Metanephros (tissue), 2 donors: Measurements from ENCODE around the genes AZI2, TGFBR2 and GADL1.

DNA sequence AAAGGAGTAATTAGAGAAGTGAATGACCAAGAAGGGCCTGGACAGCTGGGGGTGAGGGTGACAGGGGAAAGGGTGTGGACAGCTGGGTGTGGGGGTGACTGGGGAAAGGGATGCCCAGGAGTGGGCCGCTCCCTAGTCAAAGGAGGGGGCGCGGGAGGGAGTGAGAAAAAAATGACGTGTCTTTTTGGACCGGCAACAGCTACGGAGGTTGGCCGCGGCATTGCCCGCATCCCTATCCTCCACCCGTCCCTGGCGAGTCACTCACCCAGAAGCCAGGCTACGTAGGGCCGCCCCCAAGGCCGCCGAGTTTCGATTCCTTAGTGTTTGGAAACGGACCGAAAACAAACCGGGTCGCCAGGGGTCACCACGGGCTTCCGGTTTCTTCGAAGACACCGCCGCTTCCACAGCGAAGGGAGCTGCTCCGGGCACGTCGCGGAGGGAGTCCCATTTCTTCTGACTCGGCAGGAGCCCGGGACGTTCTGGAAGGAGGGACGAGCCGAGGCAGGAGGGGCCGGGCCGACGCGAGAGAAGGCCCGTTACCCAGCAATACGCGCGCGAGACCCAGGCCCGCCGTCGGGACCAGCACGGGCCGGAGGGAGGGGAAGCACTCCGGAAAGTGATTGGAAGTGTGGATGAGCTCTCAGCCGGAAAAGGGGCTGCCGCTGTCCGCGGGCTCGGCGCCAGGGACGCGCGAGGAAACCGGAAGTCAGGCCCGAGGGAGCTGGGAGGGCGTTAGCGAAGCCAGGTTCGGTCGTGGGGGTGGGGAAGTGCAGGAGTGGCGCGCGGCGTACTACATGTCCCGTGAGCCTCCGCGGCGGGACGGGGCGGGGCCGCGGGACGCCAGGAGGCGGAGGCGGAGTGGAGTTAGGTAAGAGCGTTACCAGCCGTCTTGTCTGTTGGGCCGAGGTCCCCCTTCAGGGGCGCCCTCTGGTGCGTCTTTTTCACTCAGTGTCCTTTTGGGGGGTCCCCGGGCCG lies at the start of gene AZI2:
Gene AZI2, minus strand, starts transcription at position 489 of the 975 bp plus-strand sequence.
- RAMPAGE, long total RNA: no peak

- RAMPAGE, long total RNA: no peak
Observed at GRCh38 chr3:28349733-28350163, 1.1 kb upstream of the AZI2 start.

DNA sequence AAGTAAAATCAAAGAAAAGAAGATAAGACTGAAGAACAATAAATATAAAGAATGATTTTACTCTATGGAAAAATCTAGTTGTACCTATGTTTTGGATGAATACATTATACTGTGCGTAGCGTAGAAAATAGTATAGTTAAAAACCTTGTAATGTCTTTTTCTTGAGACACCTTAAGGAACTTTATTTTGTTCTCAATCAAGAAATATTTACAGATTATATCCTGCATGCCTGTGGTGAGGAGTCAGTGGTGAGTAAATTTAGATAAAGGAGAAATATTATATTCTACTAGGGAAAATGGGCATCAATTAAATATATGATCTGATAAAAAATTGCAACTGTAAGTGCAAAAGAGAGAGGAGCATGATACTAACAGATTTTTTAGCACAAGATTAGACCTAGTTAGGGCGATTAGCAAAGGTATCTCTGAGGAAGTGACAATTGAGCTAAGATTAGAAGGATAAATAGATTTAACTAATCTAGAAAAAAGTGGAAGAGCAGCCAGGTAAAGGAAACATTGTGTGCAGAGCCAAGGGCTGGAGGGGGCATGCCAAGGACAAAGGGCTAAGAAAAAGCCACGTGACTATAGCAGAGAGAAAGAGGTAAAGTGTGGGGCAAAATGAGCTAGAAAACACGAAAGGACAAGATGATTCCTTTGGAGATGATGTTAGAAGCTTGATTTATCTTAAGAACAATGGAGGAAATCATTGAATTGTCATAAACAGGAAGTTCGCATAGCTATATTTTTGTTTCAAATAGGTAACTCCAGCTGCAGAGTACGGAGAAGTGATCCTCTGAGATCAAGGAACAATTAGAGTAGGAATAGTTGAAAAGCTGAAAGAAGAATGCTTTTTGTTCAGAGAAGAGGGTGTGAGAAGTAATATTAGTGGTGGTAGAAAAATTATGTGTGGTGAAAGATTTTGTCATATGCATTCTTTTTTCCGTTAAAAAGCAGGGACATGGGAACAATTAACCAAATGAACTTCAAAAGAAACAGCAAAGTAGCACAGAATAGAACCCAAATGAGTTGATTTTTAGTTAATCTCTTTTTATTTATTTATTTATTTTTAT lies 158.0 kb downstream of the RBMS3 start:
- RAMPAGE, long total RNA: no peak

GRCh38 chr3:29695353-29696029 lies 414.6 kb downstream of the RBMS3 start:
- RAMPAGE, long total RNA: no peak

DNA sequence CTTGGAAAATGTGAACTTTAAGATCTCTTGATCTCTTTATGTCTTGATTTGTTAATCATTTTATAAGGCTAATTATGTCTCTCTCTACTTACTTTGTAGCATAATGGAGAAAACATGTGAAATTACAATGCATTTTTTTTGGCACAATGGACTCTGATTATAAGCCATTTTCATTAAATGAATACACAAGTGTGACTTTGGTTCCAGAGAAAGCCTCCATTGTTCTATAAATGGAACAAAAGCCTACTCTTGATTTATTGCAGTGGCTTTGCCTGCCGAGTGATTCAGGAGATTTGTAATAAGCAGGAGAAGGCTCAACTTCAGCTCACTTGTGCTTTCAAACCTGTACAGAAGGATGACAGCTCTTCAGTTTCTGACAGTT lies 439.0 kb upstream of the TGFBR2 start:
- RAMPAGE, long total RNA: no peak

DNA sequence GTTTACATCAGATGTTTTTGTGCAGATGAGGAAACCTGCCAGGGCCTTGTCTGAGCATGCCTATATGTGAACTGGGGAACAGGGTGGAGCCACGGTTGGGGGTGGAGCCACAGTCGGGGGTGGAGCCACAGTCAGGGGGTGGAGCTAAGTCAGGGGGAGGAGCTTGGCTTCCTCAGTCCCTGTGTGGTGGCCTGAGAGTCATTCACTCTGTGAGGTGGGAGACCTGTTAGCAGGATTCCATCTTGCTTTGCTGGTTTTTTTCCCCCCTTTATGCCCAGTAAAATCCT lies 57.8 kb upstream of the TGFBR2 start:
- RAMPAGE, long total RNA: no peak

- RAMPAGE, long total RNA: no peak
Observed at GRCh38 chr3:30606144-30607023, at the start of gene TGFBR2. TGFBR2 (plus strand) TSS chr3:30606601.

DNA sequence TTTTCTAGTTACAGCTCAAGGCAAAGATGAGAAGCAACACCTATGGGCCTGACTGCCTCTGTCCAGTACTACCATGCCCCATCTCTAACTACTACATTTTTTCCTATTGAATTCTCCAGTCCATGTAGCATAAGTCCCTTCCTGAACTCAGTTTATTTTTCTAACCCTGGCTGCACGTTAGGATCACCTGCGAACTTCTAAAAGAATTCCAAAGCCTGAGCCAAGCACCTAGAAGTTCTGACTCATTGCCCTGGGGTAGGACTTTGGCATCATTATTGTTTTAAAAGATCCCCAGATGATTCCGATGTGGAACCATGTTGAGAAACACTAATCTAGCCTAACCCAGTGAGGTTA lies 19.4 kb downstream of the TGFBR2 start:
- RAMPAGE, long total RNA: no peak

DNA sequence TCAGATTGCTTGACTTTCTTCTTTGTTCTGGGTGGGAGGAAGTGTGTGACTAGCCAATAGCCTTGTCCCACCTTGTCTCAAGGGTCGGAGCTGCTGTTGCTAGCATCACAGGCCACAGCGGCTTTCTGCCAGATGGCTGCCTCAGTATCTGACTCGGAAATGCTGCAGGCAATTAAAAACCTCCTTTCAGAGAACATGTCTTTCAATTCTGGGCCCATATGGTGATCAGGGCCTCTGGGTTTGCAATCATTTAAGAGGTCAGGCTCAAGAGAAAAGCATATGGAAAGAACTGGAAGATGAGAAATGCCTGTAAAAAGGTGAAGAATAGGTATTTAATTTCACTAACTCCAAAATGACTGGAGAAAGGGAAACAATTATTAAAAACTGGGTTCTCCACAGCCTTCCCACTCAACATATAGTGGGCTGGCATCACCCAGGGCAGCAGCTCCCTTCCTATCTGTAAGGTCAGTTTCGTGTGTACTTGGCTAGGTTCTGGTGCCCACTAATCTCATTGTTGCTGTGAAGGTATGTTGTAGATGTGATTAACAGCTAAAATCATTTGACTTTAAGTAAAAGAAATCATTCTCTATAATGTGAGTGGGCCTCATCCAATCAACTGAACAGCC lies 32.5 kb downstream of the TGFBR2 start:
- RAMPAGE, long total RNA: no peak

DNA sequence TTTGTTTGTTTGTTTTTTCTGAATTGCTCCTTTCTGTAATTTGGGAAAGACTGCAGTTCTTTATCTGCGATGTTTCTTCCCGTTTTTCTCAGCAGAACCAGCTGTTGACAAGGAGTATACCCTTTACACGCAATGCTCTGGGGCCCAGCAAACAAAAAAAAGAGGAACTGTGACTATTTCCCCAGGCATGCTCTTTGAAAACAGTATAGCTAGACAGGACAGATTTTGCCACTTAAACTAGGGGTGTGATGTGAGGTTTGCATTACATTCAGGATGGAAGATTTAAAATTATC lies 43.2 kb downstream of the TGFBR2 start:
- RAMPAGE, long total RNA: no peak

GRCh38 chr3:30664913-30665298 lies 58.5 kb downstream of the TGFBR2 start:
- RAMPAGE, long total RNA: no peak

DNA sequence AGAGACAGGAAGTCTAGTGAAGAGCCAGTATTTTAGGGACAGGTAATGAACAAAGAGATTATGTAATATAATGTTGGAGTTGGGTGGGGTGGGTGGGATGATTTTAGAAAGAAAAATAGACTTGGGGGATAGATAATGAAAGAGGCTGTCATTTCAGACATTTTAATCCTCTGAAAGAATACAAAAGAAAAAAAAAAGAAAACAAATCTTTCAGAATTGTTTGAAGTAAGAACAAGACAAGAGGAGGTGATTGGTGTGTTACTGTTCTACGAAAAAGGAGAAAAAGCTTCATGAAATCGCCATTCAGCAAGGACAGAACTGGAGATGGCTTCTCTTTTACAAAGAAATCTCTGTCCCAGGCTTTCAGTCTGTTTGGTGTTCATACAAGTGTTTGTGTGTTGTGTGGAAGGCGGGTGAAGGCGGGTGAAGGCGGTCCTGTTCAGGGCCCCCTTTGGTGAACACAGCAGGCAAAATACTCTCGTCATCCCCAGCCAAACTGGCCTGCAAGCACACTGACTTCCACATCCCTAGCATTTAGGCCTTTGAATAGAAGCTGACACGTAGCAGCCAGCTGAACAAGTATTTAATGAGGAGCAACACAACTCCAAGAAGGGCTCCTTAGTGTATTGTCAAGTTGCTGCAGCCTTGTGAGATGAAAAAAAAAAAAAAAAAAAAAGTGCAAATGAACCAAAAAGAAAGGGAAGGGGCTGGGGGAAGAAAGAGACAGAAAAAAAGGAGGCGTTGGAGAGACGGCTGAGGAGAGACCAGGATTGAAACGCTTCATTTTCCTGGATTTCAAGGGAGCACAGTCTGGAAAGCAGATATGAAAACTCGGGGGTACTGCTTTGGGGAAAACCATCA lies 74.3 kb downstream of the TGFBR2 start:
- RAMPAGE, long total RNA: no peak

DNA sequence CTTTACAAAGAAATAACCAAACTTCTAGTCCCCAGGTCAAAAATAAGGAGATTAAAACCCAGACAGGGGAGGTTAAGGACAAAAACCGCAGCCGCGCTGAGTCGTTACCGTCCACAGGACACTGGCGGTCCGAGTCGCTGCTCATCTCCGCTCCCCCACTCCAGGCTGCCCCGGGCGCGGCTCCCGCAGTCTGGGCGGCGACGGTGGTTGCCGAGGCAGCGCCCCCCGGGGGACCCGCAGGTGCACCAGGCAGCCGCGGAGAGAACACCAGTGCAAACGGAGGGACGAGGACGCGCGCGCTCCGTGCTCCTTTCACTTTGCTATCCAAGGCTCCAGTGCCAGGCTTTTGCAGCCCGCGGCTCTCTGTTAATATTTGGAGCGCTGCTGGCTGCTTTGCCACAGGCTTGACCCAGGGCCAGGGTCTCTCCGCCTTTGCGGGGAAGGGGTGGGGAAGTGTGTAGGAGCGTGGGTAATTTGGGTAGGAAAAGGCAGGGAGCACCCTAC lies at the start of gene GADL1:
Gene GADL1, minus strand, starts transcription at position 192 of the 504 bp plus-strand sequence.
- RAMPAGE, long total RNA: no peak

DNA sequence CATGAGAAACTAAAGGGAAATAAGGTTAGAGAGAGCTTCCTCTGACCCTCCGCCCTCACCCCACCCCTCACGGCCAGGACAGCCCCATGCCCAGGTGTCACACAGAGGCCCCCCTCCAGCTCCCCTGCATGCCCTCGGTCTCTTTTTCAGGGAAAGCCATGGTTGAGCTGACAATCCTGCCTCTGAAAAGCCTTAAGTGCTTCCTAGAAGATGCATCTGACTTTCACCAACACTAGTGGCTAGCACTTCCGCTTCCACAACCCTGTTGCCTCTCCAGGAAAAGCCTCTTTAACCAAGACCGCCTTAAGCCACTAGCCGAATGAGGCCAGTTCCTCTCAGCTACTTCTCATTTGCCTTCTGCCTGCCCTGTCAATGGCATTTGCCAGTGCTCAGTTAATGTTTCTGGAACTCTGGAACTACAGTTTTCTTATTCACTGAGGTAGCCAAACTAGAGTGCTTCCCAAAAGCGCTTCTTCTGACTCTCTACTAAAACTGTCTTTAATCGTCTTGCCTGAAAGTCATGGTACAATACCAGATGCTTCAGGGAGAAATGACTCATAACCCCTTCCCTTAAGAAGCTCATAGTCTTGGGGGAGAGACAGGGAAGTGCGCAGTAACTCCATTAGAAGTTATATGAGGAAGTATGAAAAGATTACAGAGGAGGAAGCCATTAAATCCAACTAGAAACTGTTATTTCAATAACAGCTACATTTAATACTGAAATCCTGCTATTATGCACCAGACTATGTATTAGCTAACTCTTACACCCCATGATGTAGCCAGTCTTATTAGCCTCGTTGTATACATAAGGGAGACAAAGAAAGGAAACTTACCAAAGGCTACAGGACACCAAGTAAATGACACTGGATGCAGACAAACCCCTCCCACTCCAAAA lies 300.1 kb upstream of the STT3B start:
- RAMPAGE, long total RNA: no peak

GRCh38 chr3:31533931-31534416 lies 1.2 kb downstream of the STT3B start:
- RAMPAGE, long total RNA: no peak

DNA sequence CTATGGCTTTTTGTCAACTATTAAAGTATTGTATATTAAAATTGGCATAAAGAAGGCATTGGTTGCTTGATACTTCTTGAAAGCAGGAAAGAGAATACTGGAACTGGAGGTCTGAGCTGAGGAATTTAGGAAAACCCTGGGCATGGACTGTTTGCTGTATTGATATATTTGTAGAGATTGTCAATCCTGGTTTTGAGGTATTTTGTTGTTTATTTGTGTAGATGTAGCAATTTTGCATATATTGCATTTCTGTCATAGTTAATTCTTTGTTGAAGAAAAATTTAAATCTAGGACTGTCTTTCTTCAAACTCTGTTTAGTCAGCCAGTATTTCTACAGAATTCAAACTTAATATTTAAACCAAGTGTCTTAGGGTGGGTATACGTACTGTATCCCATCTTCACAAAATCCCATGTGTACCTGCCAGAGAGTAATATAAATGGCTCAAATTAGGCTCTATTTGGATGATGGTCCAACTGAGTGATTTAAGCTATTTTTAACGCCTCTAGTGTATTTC lies 9.5 kb downstream of the STT3B start:
- RAMPAGE, long total RNA: no peak

DNA sequence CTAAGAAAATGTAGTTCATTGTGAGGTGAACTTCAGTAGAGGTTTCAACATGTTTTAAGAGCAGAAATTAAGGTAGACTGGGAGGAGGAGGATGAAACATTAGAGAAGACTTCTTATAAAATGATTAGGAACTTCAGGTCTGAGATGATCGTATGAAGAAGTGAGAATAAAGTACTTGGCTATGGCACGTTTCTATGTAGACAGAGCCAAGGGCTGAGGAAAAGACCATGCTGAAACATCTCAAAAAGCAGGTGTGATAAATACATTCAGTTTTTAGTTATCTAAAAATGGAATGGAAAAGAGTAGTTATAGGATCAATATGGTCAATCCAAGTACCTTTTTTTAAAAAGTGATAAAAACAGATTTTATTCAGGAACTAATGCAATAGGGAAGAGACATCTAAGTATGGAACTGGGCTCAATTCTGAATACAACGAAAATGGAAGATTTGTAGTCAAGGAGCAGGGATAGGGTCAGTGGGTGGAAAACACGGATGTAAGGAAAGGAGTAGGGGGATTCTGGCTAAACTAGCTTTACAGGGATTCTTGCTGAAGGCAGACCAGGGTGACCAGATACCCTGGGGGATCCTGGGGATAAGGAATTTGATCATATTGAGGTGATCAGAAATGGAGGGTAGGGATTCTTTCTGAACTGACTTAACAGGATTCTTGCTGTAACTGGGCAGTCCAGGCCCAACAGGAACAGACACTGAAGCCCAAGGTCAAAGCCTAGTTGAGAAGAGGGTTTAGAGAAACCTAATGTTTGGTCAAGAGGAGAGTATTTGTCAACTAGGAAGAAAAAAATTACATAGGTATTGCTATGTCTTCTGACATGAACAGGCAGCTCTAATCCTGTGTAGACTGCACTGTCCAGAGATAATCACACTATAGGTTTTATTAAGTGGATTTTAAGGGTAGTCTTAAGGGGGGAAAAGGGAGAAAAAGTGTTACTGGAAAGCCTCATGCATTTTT lies 37.9 kb downstream of the STT3B start:
- RAMPAGE, long total RNA: no peak

- RAMPAGE, long total RNA: no peak
Observed at GRCh38 chr3:31617754-31618688, 85.3 kb downstream of the STT3B start.

DNA sequence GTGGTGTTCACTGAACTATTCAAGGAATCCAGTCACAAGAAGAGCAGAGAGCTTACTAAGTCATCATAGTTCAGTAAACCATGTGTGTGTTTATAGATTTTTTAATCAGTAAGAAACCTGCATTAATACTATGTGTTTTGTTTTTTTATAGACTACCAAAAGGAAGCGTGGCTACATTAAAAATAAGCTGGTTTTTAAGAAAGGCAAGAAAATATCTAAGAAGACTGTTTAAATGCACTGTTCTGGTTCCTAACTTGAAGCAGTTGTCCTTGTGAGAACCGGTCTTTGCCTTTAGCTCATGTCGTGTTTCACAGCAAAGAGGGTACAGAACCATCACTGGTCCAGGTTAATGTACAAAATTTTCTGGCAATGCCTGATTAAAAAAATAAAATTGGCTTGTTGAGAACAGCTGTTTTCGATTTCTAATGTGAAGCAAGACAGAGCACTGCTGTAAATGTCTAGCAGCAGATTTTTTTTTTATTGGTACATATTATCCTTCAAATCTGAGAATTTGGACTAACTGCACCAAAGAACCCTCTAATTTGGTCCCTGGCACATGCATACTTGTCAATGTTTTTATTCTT lies 103.2 kb downstream of the STT3B start:
- RAMPAGE, long total RNA: no peak

GRCh38 chr3:31636417-31637626 lies 104.1 kb downstream of the STT3B start:
- RAMPAGE, long total RNA: no peak